NCI-H460 (cell line): ENCODE measurements around a stretch of chr3.

DNA sequence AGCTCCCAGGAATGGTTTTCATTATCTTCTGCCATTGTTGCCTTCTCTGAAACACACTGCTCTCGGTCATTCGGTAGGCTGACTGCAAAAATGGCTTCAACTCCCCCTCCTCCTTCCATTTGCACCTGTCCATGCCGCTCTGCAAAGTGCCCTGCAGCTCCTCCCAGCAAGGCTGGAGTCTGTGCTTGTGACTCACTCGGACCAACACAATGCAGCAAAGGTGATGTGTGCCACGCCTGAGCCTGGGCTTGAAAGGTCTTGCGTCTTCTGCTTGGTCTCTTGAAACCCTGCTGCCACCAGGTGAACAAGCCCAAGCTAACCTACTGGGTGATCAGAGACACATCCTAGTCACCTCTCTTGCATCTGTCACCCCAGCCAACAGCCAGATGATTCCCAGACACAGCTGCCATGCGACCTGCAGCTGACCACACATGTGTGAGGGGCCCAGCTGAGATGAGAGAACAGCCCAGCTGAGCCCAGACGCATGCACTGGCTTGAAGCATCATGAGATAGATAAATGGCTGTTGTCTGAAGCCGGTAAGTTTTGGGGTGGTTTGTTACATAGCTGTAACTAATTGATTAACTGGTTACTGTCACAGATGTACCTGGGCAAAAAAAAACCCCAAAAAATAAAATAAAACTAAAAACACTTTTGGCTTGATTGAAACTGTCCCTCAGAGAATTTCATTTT lies 71.0 kb downstream of the MGLL start:
RAMPAGE:
- cytosol, long total RNA, result no peak
- long total RNA, result no peak
- nucleus, long total RNA, result no peak

RAMPAGE:
- cytosol, long total RNA, result no peak
- long total RNA, result no peak
- nucleus, long total RNA, result no peak
Observed at GRCh38 chr3:127753922-127754694, 68.2 kb downstream of the MGLL start.

RAMPAGE:
- cytosol, long total RNA, result no peak
- long total RNA, result no peak
- nucleus, long total RNA, result no peak
Observed at GRCh38 chr3:127786797-127788074, 35.1 kb downstream of the MGLL start.

DNA sequence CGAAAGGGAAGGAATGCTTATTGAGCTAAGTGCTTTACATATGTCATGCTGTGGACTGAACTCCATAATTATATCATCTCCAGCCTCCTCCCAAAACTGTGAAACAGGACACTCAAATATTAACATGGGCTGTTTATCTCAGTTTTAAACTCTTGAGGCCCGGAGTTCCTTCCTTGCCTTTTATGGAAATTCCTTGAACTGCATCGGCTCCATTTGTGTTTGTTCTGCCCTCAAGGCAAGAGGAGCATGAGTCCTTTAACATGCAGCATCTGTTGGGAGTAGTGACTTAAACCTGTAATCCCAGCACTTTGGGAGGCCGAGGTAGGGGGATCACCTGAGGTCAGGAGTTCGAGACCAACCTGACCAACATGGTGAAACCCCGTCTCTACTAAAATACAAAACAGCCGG lies 30.8 kb downstream of the MGLL start:
RAMPAGE:
- cytosol, long total RNA, result no peak
- long total RNA, result no peak
- nucleus, long total RNA, result no peak

DNA sequence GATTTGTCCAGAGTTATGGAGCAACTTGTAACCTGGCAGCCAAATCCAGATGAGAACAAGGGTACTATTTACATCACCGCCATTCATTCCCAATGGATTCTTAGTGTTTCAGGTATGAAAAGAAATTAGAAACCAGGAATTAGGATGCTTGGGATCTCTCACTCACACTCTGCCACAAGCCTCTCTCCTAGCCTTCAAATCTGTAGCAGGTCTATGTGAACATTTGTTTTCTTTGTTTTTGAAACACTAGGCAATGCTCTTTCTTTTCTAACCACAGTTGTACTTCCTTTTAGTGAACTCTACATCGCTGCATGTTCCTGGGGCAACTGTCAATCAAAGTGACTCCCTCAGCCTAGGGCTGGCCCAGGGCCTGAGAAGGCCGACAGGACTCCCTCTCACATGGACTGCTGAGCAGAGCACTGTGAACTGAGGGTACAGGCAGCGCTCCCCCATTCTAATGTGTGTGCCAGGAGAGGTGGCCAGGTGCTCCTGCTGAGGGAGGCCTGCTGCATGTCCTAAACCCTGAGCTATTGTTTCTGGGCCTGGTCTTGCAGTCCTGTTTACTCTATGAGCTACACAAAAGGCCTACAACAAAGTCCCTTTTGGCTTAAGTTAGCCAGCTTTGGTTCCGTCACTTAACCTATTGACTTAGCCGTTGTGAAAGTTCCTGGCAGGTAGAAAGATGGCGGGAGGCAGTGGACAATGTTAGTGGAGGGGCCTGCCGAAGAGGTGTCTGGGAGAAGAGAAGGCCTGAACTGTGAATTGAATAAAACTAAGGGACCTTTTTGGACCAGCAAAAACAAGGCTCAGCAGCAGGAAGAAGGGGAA lies 14.2 kb upstream of the MGLL start:
RAMPAGE:
- cytosol, long total RNA, result no peak
- long total RNA, result no peak
- nucleus, long total RNA, result no peak

GRCh38 chr3:127916106-127916572 lies 1.1 kb downstream of the KBTBD12 start:
RAMPAGE:
- cytosol, long total RNA, result no peak
- long total RNA, result no peak
- nucleus, long total RNA, result no peak

GRCh38 chr3:128035959-128036487 lies 16.2 kb upstream of the SEC61A1 start:
RAMPAGE:
- cytosol, long total RNA, result no peak
- long total RNA, result no peak
- nucleus, long total RNA, result no peak

DNA sequence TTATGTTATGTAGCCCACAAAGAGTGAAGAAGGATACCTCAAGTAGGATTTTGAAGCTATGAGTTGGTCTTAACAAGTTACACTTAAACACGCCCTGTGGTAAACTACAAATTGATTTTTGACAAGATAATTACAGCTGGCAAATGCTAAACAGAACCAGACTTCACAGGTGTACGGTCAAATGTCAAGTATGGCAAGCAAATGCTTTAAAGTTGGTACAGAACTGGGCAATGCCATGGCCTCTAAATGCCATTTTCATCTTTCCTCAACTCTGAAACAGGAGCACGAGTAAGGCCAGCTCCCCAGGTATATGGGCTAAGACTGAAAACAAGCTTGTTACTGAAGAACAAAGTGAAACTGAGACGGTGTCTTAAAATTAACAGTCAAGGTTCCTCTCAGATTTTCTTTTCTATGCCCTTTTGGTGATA lies 9.7 kb downstream of the RUVBL1 start:
RAMPAGE:
- cytosol, long total RNA, result no peak
- long total RNA, result no peak
- nucleus, long total RNA, result no peak

GRCh38 chr3:128335500-128336022 lies 131.1 kb downstream of the DNAJB8 start:
RAMPAGE:
- cytosol, long total RNA, result no peak
- long total RNA, result no peak
- nucleus, long total RNA, result no peak

RAMPAGE:
- cytosol, long total RNA, result no peak
- long total RNA, result no peak
- nucleus, long total RNA, result no peak
Observed at GRCh38 chr3:128410577-128411388, 55.9 kb downstream of the DNAJB8 start.

DNA sequence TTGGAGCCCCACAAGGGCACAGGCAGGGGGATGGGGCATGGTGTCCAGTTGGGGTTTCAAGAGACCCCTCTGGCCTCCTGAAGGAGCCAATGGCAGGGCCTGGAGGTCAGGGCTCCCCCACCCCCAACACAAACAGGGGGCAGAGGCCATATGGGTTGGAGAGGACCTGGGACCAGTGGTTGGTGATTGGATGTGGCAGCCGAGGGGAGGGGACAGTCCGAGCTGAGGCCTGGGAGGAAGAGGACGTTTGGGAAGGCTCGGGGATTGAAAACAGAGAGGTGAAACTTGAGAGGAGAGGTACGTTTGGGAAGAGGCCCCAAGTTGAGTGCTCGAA lies 53.8 kb downstream of the DNAJB8 start:
RAMPAGE:
- cytosol, long total RNA, result no peak
- long total RNA, result no peak
- nucleus, long total RNA, result no peak

GRCh38 chr3:128480791-128481376 lies 12.1 kb downstream of the GATA2 start:
RAMPAGE:
- cytosol, long total RNA, result no peak
- long total RNA, result no peak
- nucleus, long total RNA, result no peak

DNA sequence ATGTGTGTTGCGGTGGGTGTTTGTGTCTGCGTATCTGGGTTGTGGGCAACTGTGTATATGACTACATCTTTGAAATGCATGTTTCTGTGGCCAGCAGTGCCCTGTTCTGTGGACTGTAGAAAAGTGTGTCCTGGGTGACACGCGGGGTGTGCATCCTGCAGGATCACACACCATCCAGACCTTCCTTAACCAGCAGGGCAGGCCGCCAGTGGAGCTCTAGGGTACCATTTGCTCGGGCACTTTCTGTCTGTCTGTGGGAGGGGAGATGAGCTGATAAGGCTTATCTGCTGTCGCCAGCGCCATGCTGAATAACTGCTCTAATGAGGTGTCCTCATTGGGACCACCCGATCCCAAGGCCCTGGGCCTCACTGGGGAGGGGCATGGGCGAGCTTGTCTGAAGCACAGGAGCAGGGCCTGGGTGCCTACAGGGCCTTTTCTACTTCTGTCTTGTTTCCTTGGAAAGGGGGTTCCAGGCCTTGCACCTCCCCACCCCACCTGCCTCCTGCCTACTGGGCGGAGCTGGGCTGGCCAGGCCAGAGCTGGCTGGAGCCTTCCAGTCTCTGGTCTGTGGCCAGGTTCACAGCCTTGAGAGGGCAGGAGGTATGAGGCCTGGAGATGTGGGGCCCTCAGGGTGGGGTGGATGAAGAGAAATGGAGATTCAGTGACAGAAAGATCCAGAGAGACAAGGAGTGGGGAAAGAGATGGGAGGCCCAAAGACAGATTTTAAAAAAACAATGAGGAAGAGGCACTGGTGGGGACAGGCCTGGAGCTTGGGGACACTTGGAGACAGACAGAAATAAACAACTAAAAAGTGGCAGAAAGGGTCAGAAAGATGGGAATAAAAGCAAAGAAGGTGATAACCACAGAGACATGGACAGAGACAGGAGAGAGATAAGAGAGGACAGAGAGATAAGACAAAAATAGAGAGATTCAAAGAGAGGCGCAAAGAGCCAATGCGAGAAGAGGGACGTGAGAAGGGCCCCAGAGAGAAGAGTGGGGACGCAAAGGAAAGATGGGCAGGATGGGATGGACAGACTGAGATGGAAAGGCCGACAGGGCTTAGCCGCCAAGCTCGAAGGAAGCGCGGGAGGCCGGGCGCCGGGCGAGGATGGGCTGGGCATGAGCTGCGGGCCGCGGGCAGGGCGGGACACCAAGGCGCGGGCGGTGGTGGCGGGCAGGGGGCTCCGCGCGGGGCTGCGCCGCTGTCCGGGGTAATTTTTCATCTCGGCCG lies 2.7 kb upstream of the GATA2 start:
RAMPAGE:
- cytosol, long total RNA, result no peak
- long total RNA, result no peak
- nucleus, long total RNA, result no peak

GRCh38 chr3:128503044-128503620 lies 10.1 kb upstream of the GATA2 start:
RAMPAGE:
- cytosol, long total RNA, result no peak
- long total RNA, result no peak
- nucleus, long total RNA, result no peak

RAMPAGE:
- cytosol, long total RNA, result no peak
- long total RNA, result no peak
- nucleus, long total RNA, result no peak
Observed at GRCh38 chr3:128537070-128537402, 44.0 kb upstream of the GATA2 start.

DNA sequence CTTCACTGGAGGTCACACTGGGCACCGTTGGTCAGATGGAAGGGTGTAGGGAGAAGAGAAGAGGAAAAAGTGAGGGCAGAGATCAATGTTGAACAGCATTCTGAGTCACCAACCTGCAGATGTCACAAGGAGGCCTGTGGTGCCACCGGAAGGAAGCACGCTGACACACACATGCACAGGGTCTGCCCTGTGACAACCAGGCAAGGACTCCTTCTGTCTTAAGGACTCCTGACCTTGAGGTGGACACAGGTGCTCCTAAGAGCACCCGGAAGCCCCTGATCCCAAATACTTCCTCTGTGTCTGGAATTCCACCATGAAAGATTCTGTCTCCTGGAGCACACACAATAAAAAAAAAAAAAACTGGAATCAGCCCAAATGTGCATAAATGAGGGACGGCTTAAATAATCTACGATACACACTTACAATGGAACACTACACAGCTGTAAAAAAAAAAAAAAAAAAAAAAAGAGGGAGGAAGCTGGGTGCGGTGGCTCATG lies 58.5 kb downstream of the RPN1 start:
RAMPAGE:
- cytosol, long total RNA, result no peak
- long total RNA, result no peak
- nucleus, long total RNA, result no peak

GRCh38 chr3:128709528-128710339 lies 16.2 kb upstream of the RAB7A start:
RAMPAGE:
- cytosol, long total RNA, result no peak
- long total RNA, result no peak
- nucleus, long total RNA, result no peak

DNA sequence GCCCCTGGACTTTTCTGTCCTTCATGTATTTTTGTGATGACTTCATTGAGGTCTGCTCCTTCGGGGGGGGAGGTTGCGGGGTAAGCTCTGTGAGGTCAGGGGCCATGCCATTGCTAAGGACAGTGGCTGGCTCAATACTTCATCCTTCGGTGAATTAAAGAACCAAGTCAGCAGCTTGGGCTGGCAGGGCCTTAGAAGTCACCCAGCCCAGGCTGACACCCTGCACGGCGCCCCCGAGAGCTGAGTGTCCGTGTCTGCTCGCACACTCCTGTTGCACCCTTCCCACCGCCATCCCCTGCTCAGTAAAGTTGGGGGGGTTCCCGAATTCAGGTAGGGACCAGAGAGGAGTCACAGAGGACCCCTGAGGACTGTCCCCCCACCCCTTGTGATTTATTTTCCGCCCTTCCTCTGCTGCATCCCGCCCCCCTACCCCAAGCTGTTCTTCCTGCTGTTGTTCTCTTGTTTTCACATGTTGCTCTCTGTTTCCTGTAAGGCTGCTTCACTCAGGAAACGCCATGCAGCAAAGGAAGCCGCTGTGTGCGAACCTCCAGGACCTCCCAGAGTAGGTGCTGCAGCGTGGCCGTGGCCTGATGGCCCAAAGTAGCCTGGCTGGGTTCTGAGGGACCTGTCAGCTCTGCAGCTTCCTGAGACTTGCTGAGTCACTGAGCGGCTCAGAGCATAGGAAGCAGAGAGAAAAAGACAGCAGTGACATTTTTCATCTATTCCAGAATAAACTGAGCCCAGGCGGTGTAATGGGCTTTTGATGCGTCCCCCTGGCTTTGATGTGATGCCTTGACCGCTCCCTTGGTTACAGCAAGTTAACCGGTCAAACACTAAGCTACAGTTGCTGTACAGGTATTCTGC lies 14.5 kb downstream of the EFCC1 start:
RAMPAGE:
- cytosol, long total RNA, result no peak
- long total RNA, result no peak
- nucleus, long total RNA, result no peak

RAMPAGE:
- cytosol, long total RNA, result no peak
- long total RNA, result no peak
- nucleus, long total RNA, result no peak
Observed at GRCh38 chr3:129046311-129046987, 14.1 kb upstream of the GP9 start.

DNA sequence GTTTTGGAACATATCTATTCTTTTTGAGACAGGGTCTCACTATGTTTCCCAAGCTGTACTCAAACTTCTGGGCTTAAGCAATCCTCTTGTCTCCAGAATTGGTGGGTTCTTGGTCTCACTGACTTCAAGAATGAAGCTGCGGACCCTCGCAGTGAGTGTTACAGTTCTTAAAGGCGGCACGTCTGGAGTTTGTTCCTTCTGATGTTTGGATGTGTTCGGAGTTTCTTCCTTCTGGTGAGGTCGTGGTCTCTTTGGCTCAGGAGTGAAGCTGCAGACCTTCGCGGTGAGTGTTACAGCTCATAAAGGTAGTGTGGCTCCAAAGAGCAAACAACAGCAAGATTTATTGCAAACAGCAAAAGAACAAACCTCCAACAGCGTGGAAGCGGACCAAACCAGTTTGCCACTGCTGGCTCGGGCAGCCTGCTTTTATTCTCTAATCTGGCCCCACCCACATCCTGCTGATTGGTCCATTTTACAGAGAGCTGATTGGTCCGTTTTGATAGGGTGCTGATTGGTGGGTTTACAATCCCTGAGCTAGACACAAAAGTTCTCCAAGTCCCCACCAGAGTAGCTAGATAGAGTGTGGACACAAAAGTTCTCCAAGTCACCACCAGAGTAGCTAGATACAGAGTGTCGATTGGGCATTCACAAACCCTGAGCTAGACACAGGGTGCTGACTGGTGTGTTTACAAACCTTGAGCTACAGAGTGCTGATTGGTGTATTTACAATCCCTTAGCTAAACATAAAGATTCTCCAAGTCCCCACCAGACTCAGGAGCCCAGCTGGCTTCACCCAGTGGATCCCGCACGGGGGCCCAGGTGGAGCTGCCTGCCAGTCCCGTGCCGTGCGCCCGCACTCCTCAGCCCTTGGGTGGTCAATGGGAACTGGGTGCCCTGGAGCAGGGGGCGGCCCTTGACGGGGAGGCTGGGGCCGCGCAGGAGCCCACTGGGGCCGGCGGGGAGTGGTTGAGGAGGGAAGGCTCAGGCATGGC lies 7.2 kb downstream of the GP9 start:
RAMPAGE:
- cytosol, long total RNA, result no peak
- long total RNA, result no peak
- nucleus, long total RNA, result no peak